Left cardiac atrium (tissue), 1 donor: ENCODE measurements around a stretch of chr11.

DNA sequence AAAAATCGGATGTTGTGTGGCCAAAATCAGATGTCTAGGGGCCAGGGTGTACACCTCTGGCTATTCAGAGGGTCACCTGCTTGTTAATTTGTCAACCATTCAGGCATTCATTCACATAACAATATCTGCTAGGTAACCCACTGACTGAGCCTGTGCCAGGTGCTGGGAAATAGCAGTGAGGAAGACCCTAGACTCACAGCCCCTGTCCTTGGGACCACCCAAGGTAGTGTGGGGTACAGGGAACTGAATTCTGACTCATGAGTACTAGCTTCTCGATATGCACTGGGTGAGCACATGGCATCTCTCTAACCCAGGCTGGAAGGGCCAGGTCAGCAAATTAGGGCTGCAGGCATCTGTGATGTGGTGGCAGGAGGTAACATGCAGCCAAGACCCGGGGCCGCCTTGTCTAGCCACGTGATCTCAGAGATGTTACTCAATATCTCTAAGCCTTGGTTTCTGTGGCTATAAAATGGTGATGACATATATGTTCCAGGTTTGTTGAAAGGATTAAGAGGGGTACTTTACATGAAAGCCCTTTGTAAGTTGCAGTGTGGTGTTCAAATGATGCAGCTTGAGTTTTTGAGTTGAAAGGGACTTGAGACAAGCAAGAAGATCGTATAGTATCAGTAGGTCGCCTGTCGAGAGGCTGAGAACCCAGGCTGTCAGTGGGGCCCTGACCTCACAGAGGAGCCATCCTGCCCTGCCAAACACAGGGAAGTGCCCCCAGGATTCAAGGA, 3.1 kb downstream of the ST14 start:
- PRO-cap: no peak

DNA sequence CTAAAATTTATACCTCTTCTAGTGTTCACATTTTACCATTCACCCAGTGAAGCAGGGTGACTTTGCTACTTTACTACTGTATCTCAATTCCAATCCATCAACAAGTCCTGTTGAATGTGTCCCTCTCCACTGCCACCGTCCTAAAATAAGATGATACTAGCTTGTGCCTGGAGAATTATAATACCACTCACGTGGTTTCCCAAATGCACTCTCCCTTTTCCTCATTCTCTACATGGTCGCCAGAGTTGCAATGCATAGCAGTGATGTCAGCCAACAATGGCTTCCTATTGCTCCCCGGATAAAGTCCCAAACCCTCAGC, 4.0 kb upstream of the ZBTB44 start:
- PRO-cap: no peak

DNA sequence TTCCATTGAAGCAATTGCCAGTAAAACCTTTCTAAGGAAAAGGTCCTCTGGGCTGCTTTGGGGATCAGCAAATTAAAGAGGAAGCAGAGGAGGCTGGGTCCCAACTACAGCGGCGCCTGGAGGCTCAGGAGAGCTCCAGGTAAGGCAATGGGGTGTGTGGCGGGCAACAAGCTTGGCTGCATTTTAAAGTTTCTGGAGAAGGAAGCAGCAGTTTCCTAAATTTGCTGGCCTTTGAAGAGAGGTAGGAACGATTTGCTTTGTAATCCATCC, 29.4 kb downstream of the ADAMTS15 start:
- PRO-cap: unidirectional peak, plus-strand start at position 78 of the sequence

DNA sequence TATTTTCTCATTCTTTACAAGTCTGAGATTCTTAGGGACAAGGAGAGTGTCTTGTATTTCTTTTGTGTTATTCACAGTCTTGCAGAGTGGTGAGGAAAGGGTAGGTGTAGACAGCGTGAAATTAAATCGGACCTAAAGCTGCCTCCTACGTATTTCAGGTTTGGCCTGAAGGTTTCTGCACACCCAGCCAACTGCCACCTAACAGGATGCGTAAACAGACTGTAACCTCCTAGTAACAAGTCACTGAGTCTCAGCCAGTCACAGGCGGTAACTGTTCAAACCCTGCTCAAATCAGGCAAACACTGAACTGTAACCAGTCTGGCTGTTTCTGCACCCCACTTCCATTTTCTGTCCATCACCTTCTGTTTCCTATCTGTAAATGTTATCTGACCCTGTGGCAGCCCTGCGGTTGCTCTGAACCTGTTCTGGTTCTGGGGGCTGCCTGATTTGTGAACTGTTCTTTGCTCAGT, 87.1 kb downstream of the ADAMTS15 start:
- PRO-cap: no peak

- PRO-cap: bidirectional peak, plus-strand start at chr11:130648876, minus-strand start at chr11:130648655
Observed at GRCh38 chr11:130648402-130649011, 200.1 kb downstream of the ADAMTS15 start.

GRCh38 chr11:130649825-130650292, 201.4 kb downstream of the ADAMTS15 start:
- PRO-cap: no peak

DNA sequence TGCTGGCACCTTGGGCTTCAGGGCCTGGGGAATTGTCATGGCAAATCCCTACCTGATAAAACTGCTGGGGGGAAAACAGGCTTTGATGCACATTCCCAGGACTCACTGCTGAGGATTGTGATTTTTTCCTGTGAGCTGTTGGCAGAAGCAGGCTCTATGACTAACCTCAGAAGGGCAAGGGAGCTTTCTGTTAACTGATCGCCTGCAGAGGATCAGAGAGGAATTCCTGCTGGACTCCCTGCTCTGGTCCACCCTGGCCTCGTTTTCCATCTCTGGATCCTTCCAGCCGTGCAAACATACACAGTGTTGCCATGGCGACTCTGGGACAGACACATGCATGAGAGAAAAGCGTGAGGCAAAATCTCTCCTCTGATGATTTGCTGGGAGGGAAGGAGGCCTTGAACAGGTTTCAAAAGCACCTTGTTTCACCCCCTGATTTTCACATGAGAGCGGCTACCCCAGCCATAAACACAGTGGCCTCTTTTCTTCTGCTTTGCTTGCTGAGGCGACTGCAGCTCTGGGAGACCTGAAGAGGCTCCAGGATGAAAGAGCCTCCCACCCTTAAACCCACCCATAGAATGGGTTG, 223.9 kb downstream of the ADAMTS15 start:
- PRO-cap: no peak

DNA sequence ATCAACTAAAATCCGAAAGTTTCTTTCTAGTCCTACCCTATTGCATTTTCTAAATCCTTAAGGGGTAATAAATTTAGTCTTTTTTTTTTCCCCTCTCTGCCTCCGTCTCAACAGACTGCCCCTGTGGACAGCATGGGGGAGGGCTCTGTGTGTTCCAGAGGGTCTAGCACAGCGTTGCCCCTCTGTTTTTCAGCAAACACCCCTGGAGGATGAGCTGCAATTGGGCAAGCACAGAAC, 79.9 kb upstream of the NTM start:
- PRO-cap: no peak

DNA sequence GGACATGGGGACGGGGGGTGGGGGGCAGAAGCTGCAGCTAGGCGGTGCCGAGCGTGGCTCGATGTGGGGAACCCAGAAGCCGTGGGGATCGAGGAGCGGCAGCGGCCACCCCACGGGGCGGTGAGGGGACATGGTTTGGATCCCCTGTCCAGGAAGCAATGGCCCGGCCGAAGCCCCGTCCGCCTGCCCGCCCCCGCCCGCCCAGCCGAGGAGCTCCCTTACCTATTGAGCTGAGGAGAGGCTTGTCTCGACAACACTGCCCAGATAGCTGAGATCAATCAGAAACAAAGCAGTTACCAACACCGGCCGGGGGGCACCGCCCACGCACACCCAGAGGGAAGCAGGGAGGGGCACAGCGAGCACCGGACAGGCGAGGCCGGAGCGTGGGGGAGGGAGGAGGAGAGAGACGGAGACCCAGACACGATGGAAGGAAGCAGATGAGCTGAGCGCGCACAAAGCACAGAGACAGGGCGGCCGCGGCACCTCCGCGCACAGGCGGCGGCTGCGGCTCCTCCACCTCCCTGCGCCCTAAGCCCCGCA, 38.7 kb downstream of the IGSF9B start:
- PRO-cap: no peak

DNA sequence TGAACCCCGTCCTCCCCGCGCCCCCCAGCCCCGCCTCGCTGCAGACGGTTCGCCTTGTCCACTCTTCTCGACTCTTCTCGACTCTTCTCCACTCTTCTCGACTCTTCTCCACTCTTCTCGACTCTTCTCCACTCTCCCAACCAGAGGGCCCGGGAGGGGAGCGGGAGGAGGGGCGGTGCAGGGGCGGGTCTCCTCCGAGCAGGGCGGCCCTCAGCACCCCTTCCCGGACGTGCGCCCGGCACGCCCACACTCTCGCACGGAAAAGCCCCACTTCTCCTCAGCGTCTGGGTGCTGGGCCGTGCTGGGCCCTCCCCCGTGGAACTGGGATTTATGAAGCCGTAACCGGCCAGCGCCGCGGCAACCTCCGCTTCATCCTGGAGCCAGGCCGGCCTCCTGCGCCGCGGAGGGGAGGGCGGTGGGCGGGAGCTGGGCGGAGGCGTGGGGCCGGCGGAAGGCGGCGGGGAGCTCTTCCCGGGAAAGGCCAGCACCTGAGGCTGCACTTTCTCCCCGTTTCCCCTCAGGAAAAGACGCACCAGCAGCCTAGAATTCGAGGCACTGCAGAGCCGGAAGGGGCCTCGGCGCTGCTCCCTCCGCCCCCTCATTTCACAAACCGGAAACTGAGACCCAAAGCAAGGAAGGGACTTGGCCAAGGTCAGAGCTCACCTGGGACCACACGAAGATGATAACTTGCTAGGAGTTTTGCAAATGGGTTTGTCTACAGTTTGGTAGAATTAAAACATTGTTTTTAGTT, 31.7 kb upstream of the JAM3 start:
- PRO-cap: bidirectional peak, plus-strand start at position 452 of the sequence, minus-strand start at position 395 of the sequence

DNA sequence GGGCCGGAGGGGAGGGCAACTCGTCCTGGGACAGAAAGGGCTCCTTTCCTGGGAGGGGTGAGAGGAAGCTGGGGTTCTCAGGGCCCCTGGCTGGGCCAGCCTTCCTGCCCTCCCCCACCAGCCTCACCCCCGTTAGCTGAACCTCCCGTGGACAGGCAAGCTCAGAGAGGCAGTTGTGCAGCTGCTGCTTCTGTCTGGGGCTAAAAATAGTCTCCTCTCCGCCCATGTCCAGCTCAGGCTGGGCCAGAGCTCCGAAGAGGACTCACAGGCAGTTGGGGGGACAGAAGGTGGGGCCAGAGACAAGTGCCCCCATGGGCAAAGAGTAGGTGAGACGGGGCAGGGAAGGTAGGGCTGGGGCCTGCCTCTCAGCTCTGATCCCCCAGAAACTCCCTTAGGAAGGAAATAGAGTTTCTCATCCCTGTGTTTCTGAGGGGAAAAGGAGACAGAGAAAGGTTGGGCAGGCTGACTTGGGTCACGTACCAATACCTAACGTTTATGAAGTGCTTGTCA, 29.6 kb upstream of the JAM3 start:
- PRO-cap: no peak

GRCh38 chr11:134250676-134251733, 2.1 kb downstream of the THYN1 start:
- PRO-cap: no peak

GRCh38 chr11:134637744-134637994, 225.6 kb upstream of the B3GAT1 start:
- PRO-cap: no peak

GRCh38 chr11:134761920-134763002, 350.2 kb upstream of the B3GAT1 start:
- PRO-cap: no peak